Breast epithelium (tissue), 2 donors: ENCODE data around the genes NUCB2 and SAA2.

GRCh38 chr11:15910309-15911364 is 445.7 kb downstream of the SOX6 start:
- PRO-cap: no peak
- RAMPAGE, long total RNA, 2 experiments: no peak in any of the 2 experiments

DNA sequence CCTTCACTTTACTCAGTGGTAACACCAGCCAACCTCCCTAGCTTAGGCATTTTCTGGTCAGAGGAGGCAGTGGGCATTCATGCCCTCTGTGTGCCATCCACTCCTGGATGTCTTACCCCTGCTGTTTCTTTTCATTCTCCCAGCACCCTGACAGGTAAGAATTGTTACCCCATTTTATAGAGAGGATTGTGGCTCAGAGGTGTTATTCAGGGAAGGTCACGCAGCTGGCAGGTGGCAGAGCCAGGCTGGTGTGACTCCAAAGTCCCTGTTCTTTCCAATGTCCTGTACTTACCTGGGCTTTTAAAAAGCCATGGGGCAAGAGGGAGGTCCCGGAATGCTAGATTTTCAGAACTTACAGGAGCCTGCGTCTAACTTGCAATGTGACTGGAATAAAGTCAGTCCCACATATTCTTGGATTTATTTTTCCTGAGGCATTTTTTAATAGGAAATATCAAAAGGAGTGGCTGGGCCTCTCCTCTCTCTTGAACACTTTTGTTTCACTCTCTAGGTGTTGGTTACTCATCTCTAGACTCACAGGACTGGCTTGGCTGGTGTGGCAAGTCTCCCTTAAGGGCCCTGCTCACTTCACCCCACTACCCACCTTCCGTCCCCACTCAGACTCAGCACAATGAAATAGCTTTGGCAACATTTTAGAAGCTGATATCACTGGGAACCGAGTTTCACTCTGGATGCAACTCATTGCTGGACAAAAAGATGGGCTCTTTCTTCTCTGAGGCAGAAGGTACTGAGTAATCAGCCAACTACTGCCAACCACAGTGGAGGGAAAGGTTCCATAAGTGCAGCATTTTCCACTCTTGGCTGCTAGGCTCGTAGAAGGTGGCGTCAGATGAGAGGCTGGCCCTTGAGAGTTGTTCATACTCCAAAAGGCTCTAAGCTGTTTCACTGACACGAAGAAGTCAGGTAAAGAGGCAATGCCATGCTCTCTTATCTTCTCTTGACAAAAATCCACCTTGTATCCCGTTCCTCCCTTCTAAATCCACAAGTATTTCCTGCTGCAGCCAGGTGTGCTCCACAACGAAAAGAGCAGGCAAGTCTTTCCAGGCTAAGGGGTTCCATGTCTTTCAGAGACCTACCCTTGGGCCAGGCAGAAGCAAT is 390.8 kb downstream of the SOX6 start:
- PRO-cap: no peak
- RAMPAGE, long total RNA, 2 experiments: no peak in any of the 2 experiments

GRCh38 chr11:16111580-16112277 is 244.6 kb downstream of the SOX6 start:
- PRO-cap: no peak
- RAMPAGE, long total RNA, 2 experiments: no peak in any of the 2 experiments

GRCh38 chr11:16297445-16297874 is 58.9 kb downstream of the SOX6 start:
- PRO-cap: no peak
- RAMPAGE, long total RNA, 2 experiments: no peak in any of the 2 experiments

DNA sequence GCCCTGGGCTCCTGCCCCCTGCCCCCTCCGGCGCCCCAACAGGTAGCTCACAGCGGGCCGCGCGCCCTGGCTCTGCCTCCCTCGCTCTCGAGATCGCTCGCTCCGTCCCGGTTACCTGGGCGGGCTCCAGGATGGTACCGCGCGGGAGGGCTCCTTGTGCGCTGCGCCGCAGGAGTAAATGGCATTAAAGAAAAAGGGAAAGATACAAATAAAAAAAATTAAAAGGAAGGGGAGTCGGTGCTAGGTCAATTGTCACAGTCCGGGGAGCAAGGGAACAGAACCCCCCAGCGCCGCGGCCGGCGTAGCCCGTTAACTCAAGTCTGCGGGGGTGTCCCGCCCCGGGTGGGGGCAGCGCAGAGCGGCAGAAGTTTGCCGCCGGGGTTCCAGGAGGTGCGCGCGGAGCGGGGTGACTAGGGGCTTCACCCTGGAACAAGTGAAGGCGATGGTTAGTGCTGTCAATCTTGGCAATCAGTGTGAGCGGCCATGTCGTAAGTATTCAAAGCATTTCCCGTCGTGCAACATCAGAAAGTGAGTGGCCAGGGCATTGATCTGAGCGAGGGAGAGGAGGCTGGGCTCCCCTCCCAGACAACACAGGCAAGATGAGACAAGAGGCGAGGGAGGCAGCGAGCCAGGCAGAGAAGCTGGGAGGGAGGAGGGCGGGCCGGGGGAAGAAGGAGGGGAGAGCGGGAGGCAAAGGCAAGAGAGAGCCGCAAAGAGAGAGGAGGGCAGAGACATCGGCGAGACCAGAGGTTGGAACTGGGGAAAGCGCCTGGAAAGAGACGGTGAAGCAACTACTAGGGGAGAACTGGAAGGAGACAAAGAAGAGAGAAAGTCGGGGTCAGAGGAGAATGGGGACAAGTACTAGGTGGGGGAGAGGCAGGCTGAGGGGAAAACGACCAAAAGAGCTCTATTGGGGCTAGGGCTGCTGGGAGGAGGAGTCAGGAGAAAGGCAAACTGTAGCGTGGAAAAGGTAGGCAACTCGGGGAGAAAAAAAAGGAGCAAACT is 130.9 kb upstream of the C11orf58 start:
- PRO-cap: no peak
- RAMPAGE, long total RNA, 2 experiments: start-site peak on the minus strand in 1 of 2 experiments, centred at position 145 of the sequence, 7 reads per replicate

DNA sequence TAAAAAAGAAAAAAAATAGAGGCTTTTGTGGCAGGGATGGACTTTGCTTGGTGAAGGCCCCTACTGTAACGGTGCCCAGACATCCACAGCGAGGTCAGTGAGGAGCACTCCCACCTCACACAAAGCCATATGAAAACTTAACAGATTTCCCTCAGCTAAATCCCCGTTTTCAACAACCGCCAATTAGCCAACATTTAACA is 641 bp upstream of the C11orf58 start:
- PRO-cap: no peak
- RAMPAGE, long total RNA, 2 experiments: no peak in any of the 2 experiments

- PRO-cap: no peak
- RAMPAGE, long total RNA, 2 experiments: no peak in any of the 2 experiments
These were observed 36.5 kb downstream of the C11orf58 start for GRCh38 chr11:16774794-16775553.

DNA sequence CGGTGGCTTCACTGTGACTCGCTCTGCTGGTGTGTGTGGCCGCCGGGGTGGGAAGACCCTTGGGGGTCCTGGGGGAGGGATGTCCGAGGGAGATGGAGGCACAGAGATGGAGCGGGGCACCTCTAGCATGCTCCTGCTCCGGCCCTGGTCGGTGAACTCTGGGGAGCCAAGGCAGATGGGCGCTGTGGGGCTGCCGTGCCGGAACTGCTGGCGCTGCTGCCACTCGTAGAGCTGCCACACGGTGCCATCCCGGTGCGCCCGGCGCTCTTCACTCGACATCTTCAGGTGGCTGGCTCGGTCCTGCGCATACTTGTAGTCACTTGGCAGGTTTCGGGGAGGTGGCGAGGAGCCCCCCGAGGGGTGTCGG is 78.4 kb downstream of the C11orf58 start:
- PRO-cap: no peak
- RAMPAGE, long total RNA, 2 experiments: no peak in any of the 2 experiments

DNA sequence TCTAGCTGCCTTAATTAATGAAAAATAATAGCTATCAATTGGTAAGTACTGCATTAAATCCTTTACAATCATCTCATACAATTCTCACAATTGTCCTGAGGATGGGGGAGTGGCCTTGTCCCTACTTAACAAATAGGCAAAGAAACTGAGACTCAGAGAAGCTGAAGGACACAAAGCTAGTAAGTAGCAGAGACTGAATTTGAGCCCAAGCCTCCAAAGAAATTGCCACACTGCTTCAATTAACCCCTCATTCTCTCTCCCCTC is 92.0 kb downstream of the PLEKHA7 start:
- PRO-cap: no peak
- RAMPAGE, long total RNA, 2 experiments: no peak in any of the 2 experiments

DNA sequence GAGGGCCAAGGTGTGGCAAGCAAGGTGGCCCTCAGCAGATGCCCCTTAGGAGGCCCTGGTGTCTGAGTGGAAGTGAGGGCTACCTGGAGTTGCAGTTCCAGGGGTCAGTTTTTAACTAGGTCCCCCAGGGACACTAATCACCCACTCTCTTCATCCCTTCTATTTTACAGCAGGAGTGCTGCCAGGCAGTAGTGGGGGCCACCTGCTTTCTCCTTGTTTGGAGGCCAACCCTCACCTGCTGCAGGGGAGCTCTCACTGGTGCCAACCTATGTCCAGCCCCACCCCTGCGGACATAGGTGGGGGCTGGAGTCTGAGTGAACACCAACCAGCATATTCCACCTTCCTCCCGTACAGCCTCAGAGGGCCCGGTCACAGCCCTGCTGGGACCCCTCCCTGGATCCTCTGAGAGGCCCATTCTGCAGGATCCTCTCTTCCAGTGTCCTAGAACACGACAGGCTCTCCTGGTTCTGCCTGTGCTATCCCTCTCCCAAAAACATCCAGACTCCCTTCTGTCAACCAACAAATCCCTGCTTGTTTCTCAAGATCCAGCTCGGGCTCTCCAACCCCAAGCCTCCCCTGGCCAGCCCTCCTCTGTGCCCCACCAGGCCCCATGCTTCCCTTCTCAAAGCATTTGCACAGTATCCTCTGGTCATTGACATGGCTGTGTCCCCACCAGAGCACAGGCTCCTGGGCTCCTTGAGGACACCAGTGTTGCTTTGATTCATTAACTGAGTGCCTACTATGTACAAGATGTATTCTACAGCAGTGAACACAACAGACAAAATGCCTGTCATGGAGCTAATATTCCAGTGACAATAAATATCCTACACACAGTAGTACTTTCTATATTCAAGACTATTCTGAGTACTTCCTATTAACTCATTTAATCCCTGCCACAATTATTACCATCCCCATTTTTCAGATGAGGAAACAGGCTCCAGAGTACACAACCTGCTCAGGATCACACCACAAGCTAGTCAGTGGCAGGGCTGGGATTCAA is 19.7 kb downstream of the PLEKHA7 start:
- PRO-cap: no peak
- RAMPAGE, long total RNA, 2 experiments: no peak in any of the 2 experiments

GRCh38 chr11:16997037-16998184 is 16.8 kb downstream of the PLEKHA7 start:
- PRO-cap: no peak
- RAMPAGE, long total RNA, 2 experiments: no peak in any of the 2 experiments

DNA sequence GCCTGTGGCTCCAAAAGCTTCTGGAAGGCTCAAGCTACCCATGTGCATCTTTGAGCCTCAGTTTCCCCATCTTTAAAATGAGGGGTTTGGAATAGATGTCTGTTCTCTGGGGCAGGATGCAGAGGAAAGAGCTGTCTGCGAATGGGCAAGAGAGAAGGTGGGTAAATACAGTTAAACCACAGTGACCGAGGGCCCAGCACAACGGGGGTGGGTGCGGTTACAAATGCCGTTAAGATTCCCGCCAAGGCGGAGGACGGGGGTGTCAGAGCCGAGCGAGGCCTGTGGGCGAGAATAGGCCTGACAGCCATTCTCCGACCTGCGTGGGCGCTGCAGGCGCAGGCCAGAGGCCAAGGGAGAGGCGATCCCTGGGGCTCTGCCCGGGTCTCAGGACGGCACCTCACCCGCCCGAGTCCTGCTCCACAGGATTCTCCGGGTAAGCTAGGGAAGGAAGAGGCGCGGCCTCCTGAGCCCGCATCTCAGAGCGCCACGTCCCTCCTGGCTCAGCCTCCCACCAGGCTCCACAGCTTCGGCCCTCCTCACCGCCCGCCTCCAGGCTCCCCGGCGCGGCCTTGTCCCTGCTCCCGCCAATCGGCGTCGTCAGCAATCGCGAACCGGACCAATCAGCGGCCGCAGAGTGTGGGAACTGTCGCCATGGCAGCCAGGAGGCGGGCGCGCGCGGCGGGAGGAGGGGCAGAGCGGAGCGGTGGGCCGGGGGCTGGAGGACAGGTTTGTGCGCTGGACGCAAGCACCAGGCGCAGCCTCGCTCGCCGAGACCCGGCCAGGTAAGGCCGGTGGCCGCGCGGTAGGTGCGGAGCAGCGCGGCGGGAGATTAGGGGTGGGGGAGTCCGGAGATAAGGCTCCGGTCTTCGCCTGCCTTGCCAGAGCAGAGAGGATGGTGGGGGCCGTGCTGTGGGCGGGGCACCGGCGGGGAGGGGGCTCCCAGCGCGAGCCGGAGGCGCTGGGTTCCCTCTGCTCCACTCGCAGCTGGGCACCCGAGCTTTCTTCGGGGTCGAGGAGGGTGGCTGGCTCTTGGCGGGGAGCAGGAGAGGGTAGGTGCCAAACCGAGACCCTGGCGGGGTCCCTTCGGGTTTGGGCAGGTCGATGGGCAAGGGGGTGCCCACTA is at the start of gene NUCB2:
TSS of gene NUCB2 (plus strand) at position 693 of the 1,123 bp plus-strand sequence.
- PRO-cap: bidirectional peak, plus-strand start at position 693 of the sequence, minus-strand start at position 510 of the sequence
- RAMPAGE, long total RNA, 2 experiments: start-site peak on the plus strand in 2 of 2 experiments, centred at positions 719 to 956 of the sequence, 173 to 2,550 reads per replicate

- PRO-cap: no peak
- RAMPAGE, long total RNA, 2 experiments: no peak in any of the 2 experiments
These were observed 5.0 kb downstream of the NCR3LG1 start for GRCh38 chr11:17356420-17357113.

DNA sequence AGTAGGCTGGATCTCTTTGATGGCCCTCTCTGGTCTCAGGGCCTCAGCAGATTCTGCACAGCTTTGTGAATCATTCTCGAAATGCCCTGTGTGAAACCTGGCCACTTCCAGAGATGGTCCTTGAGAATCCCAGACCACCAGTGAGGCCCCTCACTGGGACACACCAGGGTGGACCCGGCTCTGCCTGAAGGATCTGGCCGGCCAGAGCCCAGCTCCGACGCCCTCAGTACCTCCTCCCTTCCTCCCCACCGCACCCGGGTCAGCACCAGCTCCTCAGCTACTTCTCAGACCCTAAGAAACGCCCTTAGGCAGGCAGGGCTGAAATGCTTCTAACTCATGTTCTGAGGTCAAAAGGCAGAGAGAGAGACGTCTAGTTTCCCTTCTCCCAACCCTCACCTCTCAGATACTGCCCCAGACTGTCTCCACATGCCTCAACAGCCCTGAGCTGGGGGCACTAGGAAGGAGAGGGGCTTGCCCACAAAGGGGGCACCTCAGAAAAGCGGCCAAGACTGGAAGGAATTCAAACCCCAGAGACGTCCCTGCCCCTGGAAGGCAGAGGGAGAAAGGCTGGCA is 657 bp downstream of the USH1C start:
- PRO-cap: no peak
- RAMPAGE, long total RNA, 2 experiments: no peak in any of the 2 experiments

GRCh38 chr11:17735017-17735855 is 655 bp downstream of the KCNC1 start:
- PRO-cap: no peak
- RAMPAGE, long total RNA, 2 experiments: no peak in any of the 2 experiments

- PRO-cap: no peak
- RAMPAGE, long total RNA, 2 experiments: no peak in any of the 2 experiments
These were observed 27.4 kb downstream of the KCNC1 start for GRCh38 chr11:17762098-17762344.

- PRO-cap: no peak
- RAMPAGE, long total RNA, 2 experiments: no peak in any of the 2 experiments
These were observed 72.4 kb downstream of the KCNC1 start for GRCh38 chr11:17807067-17807372.

GRCh38 chr11:17921680-17922377 is 91.0 kb downstream of the SERGEF start:
- PRO-cap: no peak
- RAMPAGE, long total RNA, 2 experiments: no peak in any of the 2 experiments

- PRO-cap: no peak
- RAMPAGE, long total RNA, 2 experiments: no peak in any of the 2 experiments
These were observed 1.7 kb downstream of the SAA2 start for GRCh38 chr11:18246813-18247181.

GRCh38 chr11:18248299-18249023 is at the start of gene SAA2:
SAA2 (minus strand) TSS chr11:18248668.
- PRO-cap: no peak
- RAMPAGE, long total RNA, 2 experiments: start-site peak on the minus strand in 1 of 2 experiments, at chr11:18248633-18248638 at its widest, 8,248 reads per replicate